Mesothelial cell of epicardium (in vitro differentiated cells): ENCODE measurements around the genes MSANTD1 and LRPAP1.

- PRO-cap: no peak
Measured at GRCh38 chr4:3242874-3243309, 6.1 kb upstream of the MSANTD1 start.

GRCh38 chr4:3248968-3249371 is at the start of gene MSANTD1:
Gene MSANTD1, plus strand, starts transcription at chr4:3249159.
- PRO-cap: bidirectional peak, plus-strand start at chr4:3249172, minus-strand start at chr4:3249026

DNA sequence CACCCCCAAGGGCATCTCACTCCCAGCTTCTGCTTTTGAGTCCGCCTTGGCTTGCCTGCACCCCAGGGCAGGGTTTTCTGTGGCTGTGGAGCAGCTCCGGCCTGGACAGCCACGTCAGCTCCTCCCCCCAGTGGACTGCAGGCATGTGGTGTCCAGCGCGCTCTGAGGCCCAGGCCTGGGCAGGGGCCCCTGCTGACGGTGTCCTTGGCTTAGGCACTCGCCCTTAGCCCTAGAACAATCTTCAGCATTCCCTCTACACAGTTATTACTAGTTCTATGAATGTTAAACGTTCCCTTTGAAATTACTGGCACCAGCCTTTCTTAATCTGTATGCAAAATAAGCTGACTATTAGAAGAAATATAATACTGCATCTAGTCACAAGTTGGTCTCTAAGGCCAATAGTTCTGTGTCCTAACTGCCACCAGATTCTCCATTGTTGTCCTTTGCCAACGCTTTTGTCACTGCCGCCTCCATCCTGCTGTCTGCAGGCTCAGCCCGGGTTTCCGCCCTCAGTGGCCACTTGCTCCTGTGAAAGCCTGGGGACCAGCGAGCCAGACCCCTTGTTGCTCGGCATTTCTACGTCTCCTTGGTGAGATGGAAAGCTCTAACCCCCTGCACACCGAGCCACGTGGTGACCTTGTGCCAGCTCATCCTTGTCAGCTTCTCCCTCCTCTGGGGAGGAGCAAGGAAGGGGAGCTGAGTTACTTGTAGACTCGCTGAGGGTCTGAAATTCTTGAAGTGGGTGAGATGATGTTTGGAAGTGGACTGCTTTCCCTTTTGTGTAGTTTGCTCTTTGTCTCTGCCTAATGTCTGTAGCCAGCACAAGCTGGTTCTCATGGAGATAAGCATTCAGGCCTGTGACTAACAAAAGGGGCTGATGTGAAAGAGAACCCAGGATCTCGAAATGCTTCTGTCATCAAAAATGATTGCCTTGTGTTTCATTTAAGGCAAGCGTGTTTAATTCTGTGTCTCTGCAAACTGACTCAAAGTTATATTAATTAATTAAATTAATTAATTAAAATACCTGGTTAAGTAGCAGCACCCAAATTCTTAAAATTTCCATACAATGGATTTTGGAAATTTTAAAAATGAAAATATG is 29.1 kb downstream of the RGS12 start:
- PRO-cap: no peak

- PRO-cap: no peak
Measured at GRCh38 chr4:3342160-3342942, 49.5 kb downstream of the RGS12 start.

GRCh38 chr4:3384817-3385230 is 56.9 kb upstream of the HGFAC start:
- PRO-cap: no peak

GRCh38 chr4:3466310-3466924 is 3.3 kb downstream of the DOK7 start:
- PRO-cap: no peak

DNA sequence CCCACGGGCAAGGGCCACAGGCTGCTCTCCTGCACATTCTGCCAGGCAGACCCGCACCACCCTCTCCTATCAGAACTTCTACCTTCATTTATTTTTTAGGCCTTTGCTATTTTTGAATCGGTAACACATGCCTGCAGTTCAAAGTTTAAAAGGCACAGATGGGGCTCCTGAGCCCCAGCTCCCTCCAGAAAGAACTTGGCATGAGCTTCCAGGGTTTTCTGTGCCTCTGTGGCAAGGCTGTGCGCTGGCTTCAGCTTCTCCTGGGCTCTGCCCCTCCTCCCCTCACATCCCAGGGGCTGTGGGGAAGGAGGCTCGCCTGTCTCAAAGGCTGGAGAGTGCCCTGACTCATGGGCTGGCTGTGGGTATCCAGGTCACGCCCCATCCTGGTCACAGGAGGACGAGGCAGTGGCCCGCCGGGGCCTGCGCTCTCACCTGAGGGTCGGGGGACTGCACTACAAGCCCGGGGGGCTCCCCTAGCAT is 18.1 kb downstream of the LRPAP1 start:
- PRO-cap: no peak

GRCh38 chr4:3530682-3531476 is 1.3 kb downstream of the LRPAP1 start:
- PRO-cap: no peak

GRCh38 chr4:3531869-3532850 is at the start of gene LRPAP1:
Gene LRPAP1, minus strand, starts transcription at chr4:3532422.
- PRO-cap: unidirectional peak, minus-strand start at chr4:3532420

GRCh38 chr4:3580918-3581365 is 48.7 kb upstream of the LRPAP1 start:
- PRO-cap: no peak

- PRO-cap: no peak
Measured at GRCh38 chr4:3786084-3786620, 20.0 kb downstream of the ADRA2C start.

DNA sequence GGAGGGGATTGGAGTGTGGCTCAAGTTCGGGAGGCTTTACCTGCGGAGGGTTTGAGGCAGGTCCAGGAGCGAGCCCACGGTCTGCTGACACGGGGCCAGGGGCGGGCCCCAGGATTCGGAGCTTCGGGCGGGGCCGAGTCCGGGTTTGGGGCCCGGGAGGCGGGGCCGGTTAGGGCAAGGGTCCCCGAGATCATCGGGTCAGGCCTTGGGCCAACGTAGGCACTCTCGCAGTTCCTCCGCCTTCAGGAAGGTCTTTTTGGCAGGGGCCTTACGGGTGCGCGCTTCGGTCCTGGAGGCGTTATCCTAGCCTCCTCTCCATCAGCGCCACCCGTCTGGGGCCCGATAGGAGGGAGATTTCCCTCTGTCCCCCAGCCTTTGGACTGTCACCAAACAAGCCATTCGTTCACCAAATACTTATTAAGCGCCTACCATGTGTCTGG is 190.0 kb downstream of the ADRA2C start:
- PRO-cap: no peak

DNA sequence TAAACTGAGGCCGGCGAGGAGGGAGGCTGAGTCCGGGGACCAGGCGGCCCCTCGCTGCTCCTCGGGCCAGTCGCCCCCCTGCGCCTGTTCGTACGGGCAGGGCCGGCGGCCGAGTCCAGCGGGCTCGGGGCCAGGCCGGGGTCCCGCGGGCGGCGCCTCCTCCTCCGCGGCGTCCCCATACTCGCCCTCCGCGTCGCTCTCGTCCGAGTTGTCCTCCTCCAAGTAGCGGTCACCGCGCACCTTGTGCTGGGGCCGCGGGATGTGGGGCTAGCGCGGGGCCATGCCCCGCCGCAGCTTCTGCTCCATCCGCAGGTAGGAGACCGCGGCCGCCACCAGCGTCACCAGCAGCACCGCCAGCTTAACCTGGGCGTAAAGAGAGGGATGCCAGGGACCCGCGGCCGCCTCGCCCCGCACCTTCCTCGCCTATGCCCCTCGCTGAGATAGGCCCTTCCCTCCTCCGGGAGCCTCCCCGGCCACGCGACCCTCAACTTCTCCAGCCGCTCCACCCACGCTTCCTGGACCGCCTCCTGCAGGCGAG is 83.3 kb downstream of the OTOP1 start:
- PRO-cap: no peak

- PRO-cap: no peak
Measured at GRCh38 chr4:4289750-4289969, 294 bp downstream of the LYAR start.

- PRO-cap: no peak
Measured at GRCh38 chr4:4395762-4396871, 9.2 kb downstream of the NSG1 start.

- PRO-cap: no peak
Measured at GRCh38 chr4:4444200-4444874, 57.4 kb downstream of the NSG1 start.

- PRO-cap: no peak
Measured at GRCh38 chr4:4499413-4499989, 42.3 kb downstream of the STX18 start.

- PRO-cap: no peak
Measured at GRCh38 chr4:4865992-4866606, 6.6 kb downstream of the MSX1 start.

- PRO-cap: no peak
Measured at GRCh38 chr4:5051958-5052435, 717 bp downstream of the STK32B start.

GRCh38 chr4:5576077-5576620 is 132.2 kb downstream of the EVC2 start:
- PRO-cap: no peak